Parietal lobe (tissue), 2 donors: ENCODE measurements around a stretch of chr10.

DNA sequence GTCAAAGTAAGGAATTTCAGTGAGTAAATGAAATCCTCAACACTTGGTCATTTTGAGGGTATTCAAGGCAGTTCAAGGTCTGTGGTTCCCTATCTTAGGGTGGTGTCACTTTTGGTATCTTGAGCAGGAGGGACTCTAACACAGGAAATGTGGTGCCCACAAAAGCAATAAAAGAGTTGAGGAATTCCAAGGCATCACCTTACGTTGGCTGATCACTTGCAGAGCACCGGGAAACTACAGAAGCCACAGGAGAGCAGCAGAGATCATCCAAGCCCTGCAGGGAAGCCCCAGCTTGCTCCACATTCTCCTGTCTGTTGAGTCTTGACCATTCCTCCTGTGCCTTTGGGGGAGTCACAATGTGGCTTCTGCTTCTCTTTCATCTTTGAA, 565.8 kb upstream of the ADARB2 start:
- RAMPAGE, long total RNA = no peak

- RAMPAGE, long total RNA = no peak
Measured at GRCh38 chr10:2371743-2372275, 634.5 kb upstream of the ADARB2 start.

DNA sequence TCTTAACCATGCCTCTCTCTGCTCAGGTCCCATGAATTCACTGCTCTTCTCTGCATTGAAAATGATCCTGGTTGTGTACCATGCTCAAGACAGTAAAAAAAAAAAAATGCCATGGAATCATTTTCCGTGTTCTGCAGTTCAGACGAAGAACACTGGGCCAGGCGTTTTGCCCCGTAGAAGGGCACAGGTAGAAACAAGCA, 194.1 kb upstream of the PFKP start:
- RAMPAGE, long total RNA = no peak

- RAMPAGE, long total RNA = no peak
Measured at GRCh38 chr10:3101133-3101701, 33.9 kb downstream of the PFKP start.

- RAMPAGE, long total RNA = no peak
Measured at GRCh38 chr10:3122077-3123068, 50.2 kb downstream of the PITRM1 start.

DNA sequence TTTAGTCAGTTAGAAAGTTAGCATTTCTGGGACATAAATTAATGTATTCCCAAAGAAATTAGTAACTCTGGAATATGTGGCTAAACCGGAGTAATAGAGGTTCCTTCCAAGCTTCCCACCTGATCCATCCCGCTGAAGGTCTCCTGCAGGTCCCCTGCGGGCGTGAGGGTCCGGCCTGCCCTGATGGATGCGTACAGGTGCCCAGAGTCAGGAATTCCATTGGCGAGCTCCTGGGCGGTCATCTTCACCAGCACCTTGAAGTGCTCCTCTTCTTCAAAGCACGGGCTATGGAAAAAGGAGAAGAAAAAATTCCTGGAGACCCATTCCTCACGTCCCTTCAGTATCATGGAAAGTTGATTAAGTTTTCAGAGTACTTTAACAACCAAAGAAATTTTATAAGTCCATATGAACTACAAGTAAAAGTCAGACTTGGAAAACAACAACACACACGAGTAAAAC, 25.1 kb downstream of the PITRM1 start:
- RAMPAGE, long total RNA = no peak

- RAMPAGE, long total RNA = no peak
Measured at GRCh38 chr10:3192898-3193726, 20.5 kb upstream of the PITRM1 start.

GRCh38 chr10:3455325-3455827, 282.8 kb upstream of the PITRM1 start:
- RAMPAGE, long total RNA = no peak

DNA sequence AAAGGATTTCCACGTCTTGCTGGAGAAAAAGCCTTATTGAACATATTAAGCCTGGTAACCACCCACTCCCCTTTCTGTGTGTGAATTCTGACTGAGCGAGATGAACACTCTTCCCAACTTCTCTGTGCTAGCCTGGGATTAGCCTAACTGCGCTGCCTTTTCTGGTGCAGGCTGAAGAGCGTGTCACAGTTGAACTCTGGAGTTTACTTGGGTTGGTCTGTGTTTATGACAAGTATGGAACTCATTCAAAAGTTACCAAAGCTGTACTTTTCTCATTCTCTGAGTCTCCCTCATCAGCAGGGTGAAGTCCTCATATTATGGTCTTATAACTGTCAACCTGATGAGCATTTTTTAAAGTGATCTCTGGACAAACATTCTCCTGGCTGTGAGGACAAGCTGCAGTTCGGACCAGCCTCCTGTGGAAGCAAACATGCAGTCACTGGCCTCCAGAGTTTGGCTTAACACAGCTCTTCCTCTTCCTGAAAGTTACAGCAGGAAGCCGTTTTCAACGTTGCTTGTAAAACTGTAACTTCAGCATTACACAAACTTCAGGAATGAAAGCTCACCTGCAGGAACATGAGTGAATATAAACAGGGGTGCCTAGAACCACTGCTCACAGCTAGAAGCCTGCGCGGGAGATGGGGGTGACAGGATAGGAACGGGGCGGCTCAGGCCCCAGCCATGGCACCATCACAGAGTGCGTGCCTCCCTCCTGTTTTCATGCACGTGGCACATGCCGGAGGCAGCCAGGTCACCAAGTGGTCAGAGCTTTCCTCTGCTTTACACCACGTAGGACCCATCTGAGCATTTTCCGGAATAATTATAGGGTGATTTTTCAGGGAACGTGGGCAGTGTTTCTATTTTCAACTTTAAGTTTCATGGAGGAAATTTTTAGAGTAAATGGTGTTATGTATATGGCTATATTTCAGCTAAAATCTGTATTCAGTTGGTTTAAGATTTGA, 292.8 kb upstream of the PITRM1 start:
- RAMPAGE, long total RNA = no peak

DNA sequence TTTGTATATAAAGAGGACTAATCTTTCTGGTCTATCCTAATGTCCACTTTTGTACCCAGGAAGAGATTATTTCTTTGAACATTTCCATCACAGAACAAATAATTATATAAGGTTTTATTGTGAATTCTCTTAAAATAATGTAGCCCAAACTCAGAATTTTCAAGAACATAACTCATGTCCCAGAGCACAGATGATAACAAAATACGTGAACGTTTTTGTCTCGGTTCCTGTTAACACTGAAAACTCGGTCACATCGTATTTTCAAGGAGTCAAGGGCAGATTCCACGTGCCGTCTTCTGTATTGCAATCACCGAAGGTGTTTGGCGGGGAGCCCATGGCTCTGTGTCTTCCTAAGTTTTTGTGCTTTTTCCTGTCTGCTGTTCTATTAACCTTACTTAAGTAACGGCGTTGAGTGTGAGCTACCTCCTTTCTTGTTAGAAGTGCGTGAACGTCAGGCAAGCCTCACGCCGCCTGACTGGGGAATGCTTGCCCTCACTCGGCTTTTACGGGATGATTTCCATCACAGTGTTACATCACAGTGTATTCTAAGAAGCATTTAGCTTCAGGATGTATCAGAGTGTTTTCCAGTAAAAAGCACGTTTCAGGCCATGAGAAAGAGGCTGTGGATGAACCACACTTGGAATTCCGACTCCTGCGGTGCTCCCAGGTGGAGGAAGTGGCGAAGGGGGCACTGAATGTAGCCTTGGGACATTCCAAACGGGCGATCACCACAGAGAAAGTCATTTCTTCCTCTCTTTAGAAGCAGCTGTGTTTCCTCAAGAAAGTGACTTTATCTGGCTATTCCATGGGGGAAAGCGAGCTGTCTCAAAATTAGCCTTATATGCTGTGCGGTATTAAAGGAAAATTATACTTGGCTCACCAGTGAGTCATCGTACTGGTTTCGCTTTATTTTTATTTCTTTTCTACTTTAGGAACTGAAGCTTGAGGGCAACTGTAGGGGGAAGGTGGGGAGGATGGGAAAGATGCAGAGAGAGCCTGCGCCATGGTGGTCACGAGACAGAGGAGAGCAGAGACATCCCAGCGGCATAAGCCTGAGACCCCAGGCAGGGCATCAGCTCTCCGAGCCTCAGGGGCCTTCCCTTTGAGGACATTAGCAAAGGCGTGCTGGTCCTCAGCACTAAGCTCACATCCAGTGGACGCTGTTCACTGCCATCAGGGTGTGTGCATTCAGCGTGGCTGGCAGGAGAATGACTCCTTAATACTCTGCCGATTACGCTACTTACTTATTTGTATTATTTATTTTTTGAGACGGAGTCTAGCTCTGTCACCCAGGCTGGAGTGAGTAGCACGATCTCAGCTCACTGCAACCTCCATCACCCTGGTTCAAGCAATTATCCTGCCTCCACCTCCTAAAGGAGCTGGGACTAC, 290.7 kb downstream of the KLF6 start:
- RAMPAGE, long total RNA = no peak

DNA sequence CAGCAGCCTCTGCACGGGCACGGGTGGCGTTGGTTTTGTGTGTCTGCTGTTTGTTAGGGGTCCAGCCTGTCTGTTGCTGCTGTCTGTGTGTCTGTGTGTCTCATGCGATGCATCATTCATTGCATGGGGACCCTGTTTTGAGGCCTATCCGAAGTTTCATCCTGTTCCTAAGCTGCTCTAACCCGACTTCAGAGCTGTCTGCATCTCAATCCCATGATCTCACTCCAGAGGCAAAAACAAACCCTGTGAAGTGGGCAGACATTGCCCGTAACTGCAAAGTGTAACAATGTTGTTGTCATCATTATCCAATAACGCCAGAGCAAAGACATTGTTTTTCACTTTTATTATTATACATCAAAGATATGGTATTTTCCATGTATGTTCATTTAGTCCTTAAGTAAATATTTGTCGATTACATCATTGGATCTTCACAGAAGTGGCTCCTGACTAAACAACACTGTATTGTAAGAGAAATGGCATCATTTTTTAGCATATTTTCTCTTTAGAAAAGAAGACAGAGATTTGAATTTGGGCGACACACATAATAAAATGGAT, 246.7 kb downstream of the KLF6 start:
- RAMPAGE, long total RNA = no peak

- RAMPAGE, long total RNA = no peak
Measured at GRCh38 chr10:3556594-3557143, 228.3 kb downstream of the KLF6 start.

GRCh38 chr10:3770700-3771202, 14.3 kb downstream of the KLF6 start:
- RAMPAGE, long total RNA = no peak

DNA sequence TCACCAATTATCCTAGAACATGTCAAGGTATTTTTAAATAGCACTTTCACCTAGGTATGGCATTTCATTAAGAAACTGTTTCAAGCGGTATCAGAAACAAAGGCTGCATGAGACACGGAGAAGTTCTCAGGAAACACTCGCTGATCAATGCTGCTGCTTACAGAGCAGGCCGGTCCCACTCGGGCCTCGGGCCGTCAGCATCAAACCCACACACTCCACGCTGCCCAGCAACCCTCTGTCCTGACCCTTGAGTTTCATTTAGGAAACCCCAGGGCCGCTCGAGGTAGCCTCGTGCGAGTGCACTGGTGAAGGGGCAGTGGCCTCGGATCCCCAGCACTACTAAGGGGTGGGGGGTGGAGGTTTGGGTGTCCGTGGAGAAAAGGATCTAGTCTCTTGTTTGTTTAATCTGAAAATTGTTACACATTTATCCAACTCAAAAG, 4.0 kb downstream of the KLF6 start:
- RAMPAGE, long total RNA = no peak

GRCh38 chr10:3820288-3820706, 35.3 kb upstream of the KLF6 start:
- RAMPAGE, long total RNA = no peak

DNA sequence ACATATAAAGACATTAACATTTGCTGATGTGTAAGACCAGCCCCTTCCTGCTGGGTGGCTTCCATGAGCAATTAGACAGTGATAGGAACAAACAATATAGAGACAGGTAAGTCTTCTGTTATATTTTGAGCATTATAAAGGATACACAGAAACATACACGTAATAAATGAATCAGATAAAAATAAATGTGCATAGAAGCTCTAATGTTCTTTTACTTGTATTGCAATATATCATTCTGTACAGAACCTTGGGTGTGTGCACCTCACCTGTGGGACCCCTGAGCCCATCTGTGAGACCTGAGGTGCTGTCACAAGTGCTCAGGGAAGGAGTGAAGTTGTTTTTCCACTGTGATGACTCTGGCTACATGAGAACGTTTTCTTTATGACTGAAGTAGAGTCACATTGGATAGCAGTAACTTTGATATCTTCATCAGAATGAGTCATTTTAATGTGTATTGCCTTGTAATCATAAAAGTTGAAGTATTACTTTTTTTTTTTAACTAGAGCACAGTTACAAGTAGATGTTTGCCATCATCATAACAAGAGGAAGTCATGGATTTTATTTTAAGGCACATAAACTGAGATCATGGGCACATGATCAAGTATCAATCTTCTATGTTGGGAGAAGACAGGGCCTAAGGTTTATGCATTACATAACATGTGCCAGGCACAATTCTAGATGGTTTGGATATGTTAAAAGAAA, 82.4 kb upstream of the KLF6 start:
- RAMPAGE, long total RNA = no peak

DNA sequence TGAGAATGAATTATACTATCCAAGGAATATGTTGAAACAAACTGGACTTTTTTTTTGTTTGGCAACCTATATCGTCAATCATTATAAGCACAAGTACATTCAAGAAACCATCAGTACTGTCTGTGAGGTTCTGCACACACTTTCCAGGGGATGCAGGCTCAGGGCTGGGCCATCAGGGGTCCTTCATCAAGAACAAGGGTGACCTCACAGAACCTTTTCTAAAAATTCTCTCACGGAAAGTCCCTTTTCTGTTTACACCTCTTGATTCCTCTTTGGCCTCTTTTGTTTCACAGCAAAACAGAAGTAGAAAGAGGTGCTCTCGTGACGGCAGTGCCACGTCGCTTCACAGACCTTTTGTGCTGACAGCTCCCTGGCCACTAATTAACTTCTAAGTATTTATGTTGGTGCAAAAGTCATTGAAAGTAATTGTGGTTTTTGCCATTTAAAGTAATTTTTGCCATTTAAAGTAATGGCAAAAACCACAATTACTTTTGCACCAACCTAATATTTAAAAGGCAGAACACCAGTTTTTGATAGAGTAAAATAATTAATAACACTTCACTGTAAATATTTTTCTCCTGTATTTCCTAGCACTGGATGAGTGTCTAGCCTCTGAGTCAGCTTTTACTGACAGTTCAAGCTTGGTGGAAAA, 117.4 kb upstream of the KLF6 start:
- RAMPAGE, long total RNA = no peak

DNA sequence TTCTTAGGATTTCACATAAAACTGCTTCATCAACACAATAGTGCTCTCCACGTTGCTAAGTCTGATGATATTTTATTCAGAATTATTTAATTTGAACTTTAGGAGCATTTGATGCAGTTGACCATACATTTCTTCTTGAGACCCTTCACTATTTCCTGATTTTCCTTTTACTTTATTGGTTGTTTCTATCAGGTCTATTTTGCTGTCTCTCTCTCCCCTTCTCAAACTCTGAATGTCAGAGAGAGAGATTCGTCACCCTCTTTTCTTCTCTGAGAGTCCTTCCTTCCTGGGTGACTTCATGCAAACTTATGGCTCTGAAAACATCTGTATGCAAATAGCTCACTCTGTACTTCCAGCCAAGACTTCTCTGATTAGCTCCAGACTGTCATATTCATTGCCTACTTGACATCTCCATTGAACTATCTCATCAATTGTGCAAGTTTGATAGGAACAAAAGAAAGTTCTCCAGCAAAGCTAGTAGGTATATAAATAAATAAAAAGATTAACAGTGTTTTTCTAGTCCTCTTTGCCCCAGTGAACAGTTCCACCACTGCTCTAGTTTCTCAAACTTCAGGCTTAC, 191.7 kb upstream of the KLF6 start:
- RAMPAGE, long total RNA = no peak

GRCh38 chr10:4123222-4123666, 338.2 kb upstream of the KLF6 start:
- RAMPAGE, long total RNA = no peak

DNA sequence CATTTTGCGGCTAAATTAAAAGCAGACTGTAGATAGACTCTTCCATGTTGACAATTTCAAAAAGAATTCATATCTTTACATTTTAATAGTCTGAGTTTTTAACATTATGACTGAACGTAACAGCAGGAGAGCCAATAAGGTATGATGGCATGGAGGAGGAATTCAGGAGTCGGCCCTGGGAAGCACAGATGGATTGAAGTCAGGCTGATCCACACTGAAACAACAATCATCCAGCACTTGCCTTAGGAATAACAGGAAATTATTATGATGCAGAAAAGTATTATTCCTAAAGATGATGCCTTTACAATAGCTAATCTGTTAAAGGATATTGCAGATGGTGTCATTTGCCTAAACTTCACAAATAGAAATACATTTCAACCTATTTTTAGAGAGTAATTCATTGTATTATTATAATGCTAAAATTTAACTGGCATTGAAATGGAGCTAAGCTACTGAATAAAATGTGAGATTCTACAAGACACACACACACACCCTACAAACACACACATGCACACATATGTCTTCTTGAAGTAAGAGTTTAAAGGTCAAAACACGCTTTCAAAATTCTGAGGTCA, 456.0 kb upstream of the KLF6 start:
- RAMPAGE, long total RNA = no peak